NT2/D1 (cell line): ENCODE results near the gene OGFRL1.

- RRBS, 2 experiments = 3 to 4% methylated on average over 27 to 29 of the region's 67 CpGs
Measured at GRCh38 chr6:71287774-71288866, at the start of gene OGFRL1. Gene OGFRL1 (plus strand): TSS chr6:71288811.

- RRBS, 2 experiments = no CpG with 5 or more reads among the region's 2 CpGs
Measured at GRCh38 chr6:71312331-71312892, 23.8 kb downstream of the OGFRL1 start.

- RRBS, 2 experiments = no CpG with 5 or more reads among the region's 5 CpGs
Measured at GRCh38 chr6:71411806-71413154, 123.7 kb downstream of the OGFRL1 start.

- RRBS, 2 experiments = 11 to 19% methylated on average over 32 to 36 of the region's 105 CpGs
Measured at GRCh38 chr6:72182117-72183477, 296.2 kb downstream of the RIMS1 start.

DNA sequence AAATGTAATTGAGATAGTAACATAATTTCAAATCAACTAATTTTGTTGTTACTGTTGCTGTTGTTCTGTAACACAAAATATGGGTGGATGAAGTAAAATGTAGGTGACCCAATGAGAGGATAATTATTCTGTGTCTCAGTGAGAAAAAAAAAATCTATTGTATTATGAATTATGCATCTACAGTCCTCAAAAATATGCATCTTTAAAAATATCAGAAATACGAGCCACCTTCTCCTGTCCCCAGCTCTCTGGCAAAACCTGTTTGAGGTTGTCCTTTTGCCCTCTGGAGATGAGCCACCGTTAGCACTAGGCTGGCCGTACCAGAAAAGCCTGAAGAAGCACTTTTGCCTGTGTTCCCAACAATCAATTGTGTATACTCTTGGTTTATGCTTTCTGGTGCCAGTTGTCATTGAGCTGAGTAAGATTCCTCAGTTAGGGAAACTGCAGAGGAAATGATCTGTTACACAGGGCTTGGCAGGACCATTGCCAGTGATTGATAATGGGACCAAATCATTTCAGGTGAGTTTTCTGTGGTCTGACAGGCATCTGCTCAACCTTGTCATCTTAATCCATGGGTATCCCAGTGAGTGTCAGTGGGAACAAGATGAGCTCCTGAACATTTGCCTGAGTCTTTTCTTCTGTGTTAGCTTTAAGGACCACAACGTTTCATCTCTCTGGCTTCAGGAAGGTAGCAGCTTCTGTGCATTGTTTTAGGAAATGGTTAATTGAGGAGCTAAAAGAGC lies 329.9 kb downstream of the RIMS1 start:
- RRBS, 2 experiments = no CpG with 5 or more reads among the region's 4 CpGs

- RRBS, 2 experiments = no CpG with 5 or more reads among the region's 3 CpGs
Measured at GRCh38 chr6:72217967-72218479, 331.7 kb downstream of the RIMS1 start.

- RRBS, 2 experiments = no CpG with 5 or more reads among the region's 3 CpGs
Measured at GRCh38 chr6:72274253-72274572, 347.7 kb upstream of the KCNQ5 start.

DNA sequence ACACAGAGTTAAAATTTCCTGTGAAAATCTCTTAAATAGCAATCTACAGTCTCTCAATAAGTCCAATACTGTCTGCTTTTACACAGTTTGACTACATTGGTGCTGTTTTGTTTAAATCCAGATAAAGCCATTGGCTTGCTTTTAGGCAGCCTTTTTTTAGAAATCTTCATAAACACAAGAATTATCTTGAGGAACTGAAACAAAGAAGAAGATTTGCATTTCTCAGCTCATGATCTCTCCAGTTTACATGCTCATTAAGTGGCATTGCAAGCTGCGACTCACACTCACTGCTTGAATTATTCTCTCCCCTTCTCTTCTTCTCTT lies 239.1 kb upstream of the KCNQ5 start:
- RRBS, 2 experiments = no CpG with 5 or more reads among the region's 1 CpG

- RRBS, 2 experiments = no CpG with 5 or more reads among the region's 2 CpGs
Measured at GRCh38 chr6:73422376-73422831, 27.8 kb downstream of the DDX43 start.

DNA sequence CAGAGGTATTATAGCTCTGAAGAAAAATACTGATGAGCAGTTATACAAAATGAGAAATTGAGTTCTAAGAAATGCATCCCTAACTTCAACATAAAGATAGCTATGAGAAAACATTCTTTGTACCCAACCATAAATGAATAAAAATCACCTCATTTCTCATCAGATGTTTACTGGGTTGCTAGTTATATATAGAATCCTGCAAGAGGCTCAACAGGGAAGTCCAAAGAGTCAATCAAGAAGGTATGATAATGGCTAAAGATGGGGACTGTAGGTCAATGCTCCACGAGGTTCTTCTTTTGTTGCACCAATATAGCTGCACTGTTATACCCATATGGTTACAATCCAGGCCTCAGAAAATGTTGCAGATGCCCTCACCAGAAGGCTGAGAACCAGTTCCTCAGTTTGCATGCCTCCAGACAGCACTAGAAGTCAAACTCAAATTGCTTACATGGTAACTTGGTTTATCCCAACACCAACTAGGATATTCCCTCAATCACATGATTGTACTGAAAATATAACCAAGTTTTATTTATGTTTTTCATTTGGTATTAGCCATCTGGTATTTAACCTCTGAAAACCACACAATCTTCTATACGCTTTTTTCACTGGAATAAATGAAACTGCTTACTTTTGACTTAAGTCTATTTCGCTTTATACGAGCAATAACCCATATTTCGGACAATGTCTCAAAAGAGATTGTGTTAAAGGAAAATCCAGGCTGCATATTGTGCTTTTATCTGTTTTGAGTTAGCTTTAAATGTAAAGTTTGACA lies 12.0 kb downstream of the EEF1A1 start:
- RRBS, 2 experiments = no CpG with 5 or more reads among the region's 5 CpGs

GRCh38 chr6:73509843-73510379 lies 10.9 kb downstream of the EEF1A1 start:
- RRBS, 2 experiments = no CpG with 5 or more reads among the region's 5 CpGs

- RRBS, 2 experiments = no CpG with 5 or more reads among the region's 14 CpGs
Measured at GRCh38 chr6:73564671-73565292, 44.0 kb upstream of the EEF1A1 start.

GRCh38 chr6:73654750-73655244 lies 1.0 kb upstream of the SLC17A5 start:
- RRBS, 2 experiments = no CpG with 5 or more reads among the region's 9 CpGs

DNA sequence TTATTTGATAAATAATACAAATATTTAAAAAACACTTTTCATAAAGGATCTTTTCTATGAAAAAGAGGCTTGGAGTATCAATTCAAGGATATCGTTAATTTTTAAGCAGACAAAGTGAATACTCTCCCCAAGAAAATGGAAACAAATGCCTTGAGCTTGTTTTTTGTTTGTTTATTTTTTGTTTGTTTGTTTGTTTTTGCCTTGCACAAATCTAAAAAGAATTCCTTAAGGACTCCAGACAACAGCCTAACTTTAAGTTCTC lies 153.8 kb downstream of the COL12A1 start:
- RRBS, 2 experiments = no CpG with 5 or more reads among the region's 1 CpG

GRCh38 chr6:75206409-75207031 lies 667 bp upstream of the COL12A1 start:
- RRBS, 2 experiments = no CpG with 5 or more reads among the region's 28 CpGs

GRCh38 chr6:75212027-75212528 lies 6.2 kb upstream of the COL12A1 start:
- RRBS, 2 experiments = no CpG with 5 or more reads among the region's 2 CpGs

DNA sequence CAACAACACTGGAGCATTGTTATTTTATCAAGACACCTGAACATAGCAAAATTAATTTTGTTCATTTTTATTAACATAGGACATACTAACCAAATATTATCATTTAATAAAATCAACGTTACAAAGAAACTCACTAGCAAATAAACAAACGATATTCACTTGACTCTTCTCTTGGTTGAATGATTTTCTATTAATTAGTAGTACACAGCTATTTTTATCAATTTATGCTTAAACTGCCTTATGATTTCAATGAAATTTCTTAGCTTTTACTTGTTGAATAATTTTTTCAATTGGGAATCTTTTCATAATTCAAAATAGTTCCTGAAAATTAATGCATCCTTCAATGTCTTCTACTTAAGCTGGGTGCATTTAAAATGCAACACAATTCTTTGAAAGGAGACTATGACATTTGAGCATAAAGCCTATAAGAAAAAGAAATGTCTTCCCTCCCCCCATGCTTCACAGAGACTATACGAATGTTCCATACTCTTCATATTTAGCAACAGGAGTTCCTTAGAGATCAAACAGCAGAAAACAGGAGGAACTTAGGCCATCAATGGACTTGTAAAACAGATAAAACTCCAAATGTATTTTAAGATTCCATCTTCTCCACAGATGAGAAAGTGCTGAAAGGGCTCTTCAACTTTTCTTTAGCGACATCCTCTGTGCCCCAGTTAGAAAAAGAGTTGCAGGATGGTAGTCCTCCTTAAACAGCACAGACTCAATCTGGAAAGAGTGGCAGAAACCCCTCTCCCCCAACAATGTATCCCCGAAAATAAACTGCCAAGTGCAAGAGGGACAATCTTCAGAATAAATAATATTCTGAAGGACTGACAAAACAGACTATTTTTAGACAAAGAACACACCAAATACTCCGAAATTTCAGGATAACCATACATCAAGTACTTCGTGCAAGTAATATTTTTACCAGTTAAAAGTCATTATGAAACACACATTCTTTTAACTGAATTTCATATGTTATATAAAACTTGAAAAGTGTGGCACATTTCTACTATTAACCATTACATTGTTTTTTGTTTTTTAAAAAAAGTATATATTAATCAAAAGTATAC lies 10.3 kb upstream of the COX7A2 start:
- RRBS, 2 experiments = no CpG with 5 or more reads among the region's 7 CpGs

DNA sequence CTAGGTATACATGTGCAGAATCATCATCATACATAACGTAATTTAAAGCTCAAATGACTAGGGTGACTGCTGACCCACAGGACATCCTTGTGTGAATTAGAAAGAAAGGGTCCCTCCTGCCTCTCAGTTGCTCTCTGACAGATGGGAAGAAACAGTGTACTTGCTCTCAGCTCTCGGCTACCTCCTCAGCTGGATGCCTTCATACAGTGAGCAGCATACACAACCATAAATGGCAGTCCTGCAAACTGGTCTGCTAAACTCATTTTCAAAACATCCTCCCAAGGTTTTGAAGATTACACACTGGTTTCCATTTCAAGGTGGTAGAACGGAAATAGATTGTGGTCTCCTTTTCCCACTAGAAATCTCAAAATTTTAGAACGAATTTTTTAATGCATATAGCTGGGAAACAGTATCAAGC lies 26.3 kb downstream of the FILIP1 start:
- RRBS, 2 experiments = no CpG with 5 or more reads among the region's 4 CpGs

- RRBS, 2 experiments = under 1 to 2% methylated on average over 18 to 31 of the region's 75 CpGs
Measured at GRCh38 chr6:75602221-75603242, 852 bp downstream of the SENP6 start.

DNA sequence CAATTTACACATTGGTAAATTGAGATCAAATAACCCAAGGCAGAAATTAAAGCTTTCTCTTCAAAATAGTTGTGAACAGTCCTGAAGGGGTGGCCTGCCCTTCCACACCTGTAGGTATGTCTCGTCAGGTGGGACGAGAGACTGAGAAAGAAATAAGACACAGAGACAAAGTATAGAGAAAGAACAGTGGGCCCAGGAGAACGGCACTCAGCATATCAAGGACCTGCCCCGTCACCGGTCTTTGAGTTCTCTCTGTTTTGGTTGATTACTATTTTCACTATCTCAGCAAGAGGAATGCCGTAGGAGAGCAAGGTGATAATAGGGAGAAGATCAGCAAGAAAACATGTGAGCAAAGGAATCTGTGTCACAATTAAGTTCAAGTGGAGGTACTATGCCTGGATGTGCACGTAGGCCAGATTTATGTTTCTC lies 45.0 kb upstream of the MYO6 start:
- RRBS, 2 experiments = no CpG with 5 or more reads among the region's 7 CpGs